Subcutaneous preadipocyte (primary cell): ENCODE results near the gene AKAP12.

GRCh38 chr6:149863037-149863586, 1.0 kb downstream of the LRP11 start:
- CAGE, long polyA plus RNA, result no peak

DNA sequence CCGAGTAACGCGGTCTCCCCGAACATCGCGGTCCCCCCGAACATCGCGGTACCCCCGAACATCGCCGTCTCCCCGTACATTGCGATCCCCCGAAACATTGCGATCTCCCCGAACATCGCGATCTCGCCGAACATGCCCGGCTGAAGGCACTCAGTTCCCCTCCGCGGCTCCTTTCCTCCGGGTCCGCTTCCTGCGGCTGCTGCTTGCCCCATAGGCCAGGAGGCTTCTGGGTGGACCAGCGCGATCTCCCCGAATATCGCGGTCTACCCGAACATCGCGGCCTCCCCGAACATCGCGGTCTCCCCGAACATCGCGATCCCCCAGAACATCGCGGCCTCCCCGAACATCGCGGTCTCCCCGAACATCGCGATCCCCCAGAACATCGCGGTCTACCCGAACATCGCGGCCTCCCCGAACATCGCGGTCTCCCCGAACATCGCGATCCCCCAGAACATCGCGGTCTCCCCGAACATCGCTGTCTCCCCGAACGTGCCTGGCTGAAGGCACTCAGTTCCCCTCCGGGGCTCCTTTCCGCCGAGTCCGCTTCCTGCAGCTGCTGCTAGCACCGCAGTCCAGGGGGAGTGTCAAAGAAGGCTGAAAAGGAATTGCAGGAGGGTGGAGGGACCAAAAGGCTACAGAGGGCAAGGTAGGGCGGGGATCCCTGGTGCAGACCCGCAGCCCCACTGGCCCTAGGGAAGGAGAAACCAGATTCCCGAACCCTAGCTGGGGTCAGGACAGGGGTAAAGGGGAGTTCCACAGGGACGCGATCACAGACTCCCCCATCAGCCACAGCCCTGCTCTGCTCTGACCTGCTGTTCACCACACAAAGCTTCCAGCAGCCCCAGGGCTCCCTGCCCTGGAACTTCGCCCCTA, 1.3 kb downstream of the ULBP1 start:
- CAGE, long polyA plus RNA, result no peak

GRCh38 chr6:150252801-150253307, 110.0 kb downstream of the PPP1R14C start:
- CAGE, long polyA plus RNA, result no peak

DNA sequence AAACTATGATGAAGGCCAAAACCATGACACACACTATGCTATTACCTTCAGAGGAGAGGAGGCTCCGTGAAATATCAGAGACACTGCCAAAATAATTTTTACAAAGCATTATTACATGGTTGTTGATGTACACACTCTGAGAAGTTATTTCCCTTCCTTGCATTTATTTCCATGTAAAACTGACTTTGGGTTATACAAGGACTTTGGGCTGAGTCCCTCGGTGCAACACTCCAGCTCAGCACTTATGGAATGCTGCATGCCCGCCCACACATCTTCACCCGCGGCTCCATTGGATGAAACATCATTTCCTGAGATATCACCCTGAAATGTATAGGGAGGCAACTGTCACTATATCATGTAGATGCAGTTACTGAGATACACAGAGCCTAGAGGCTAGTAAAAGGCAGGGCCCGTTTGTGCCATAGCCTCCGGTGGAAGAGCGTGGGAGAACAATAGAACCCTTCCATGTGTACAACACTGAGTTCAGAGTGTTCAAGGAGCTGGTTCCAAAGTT, 101.2 kb upstream of the IYD start:
- CAGE, long polyA plus RNA, result no peak

DNA sequence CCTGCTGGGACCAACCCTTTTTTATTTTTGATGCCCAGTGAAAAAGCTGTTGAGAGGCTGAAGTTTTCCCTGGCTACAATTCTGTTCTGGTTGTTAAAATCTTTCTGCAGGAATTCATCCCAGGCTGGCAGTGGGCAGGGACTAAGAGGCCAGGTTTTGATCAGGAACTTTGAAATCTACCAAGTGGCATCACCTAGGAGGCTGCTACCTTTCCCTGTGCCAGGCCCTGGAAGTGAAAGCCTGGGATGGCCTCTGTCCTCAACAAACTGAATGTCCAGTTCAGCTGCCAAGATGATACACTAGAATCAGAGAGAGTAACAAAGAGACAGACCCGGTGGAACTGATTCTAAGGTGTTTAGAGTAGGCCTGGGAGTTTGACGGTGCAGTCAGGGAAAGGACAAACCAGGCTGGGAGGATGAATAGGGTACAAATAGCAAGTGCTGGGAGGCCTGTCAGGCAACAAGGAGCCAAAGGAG, 621 bp downstream of the IYD start:
- CAGE, long polyA plus RNA, result no peak

- CAGE, long polyA plus RNA, result no peak
These were observed 4.3 kb downstream of the IYD start for GRCh38 chr6:150372859-150373688.

DNA sequence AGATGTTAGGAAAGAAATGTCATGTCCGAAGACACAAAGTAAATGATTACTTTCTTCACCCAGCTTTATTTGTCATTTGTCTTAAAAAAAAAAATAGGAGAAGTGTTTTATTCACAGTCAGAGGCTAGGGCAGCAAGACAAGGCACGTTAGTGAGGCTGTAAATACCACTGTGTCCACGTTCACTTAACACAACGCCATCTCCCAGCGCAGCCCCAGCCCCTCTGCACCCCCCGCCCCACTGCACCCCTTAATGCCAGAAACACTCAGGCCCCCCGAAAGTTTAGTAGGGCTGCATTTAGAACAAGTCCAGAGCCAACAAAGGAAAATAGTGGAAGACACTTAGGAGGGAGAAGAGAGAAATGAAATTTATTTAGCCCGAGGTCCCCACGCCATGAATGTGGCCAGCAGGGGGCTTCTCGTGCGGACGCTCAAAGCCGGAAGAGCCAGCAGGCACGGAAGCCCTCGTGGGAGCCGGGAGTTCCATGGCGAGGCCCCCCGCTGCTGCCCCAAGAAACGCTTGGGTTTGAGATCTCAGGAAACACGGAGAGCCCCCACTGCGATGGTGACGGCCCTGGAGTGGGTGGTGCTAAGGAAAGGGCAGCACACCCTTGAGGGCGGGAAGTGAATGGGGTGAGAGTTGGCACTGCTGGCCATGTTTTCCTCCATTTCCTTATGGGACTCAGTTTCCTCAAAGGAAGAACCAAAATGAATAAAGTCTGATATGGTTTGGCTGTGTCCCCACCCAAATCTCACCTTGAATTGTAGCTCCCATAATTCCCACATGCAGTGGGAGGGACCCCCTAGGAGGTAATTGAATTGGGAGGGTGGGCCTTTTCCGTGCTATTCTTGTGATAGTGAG, 50.2 kb downstream of the IYD start:
- CAGE, long polyA plus RNA, result no peak

DNA sequence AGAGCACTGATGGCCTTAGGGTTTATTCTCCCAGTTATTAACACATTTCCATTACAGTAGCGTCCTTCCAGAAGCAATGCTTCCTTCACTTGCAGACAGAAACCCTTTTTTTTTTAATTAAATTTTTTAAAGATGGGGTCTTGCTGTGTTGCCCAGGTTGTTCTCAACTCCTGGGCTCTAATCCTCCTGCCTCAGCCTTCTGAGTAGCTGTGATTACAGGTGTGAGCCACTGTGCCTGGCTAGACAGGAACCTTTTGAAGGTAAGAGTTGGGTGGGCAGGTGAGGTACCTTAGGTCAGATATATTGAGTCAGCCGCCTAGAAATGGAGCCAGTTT, 79.6 kb downstream of the IYD start:
- CAGE, long polyA plus RNA, result no peak

- CAGE, long polyA plus RNA, result no peak
These were observed 88.5 kb downstream of the IYD start for GRCh38 chr6:150457166-150457910.

- CAGE, long polyA plus RNA, result no peak
These were observed 86.2 kb downstream of the PLEKHG1 start for GRCh38 chr6:150685849-150686420.

DNA sequence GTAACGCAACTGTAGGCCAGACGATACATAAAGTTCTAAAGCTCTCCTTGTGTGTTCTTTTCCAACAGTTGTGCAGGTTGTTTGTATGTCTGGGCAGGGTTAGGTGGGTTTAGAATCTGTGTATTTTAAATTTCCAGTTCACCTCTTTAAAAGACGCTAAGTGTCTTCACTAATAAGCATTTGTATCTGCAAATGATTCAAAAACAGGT, 98.9 kb downstream of the PLEKHG1 start:
- CAGE, long polyA plus RNA, result no peak

- CAGE, long polyA plus RNA, result no peak
These were observed 13.1 kb downstream of the MTHFD1L start for GRCh38 chr6:150878400-150879211.

DNA sequence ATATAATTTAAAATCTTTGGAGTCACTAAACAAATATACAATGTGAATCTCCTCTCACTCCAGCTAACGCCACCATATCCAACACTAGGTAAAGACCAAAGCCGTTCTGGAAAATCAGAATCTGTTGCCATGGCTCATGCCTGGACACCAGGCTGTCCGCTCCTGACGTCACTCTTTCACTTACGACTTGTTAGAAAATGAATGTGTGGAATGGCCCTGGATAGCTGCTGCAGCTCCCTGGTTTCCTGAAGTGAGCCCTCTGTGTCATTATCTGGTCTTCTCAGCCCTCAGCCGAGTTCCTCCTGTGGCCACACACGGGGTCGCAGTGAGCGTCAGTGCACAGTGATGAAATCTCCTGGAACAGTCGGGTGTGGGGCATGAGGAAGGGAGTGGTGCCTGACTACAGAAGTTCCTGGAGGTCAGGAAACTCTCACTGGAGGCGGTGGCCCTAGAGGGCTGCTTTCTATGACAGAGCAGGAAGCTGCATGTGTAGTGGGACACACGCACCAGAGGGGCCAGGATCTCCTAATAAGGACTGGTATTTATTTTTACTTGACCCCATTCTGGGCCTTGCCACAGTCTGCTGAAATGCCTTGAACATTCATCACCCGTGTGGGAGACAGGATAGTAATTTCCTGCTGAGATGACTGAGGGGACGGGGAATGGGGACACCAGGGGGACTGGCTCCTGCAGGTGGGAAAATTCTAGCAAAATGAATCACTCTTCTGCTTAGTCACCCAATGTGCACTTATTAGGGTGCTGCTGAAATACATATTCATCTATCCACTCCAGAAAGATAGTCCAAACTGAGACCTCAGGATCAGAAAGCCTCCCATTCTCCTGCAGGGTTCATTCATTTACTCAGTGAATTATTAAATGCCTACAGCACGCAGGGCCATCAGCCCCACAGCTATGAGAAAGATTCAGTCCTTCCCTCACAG, 175.5 kb downstream of the MTHFD1L start:
- CAGE, long polyA plus RNA, result no peak

DNA sequence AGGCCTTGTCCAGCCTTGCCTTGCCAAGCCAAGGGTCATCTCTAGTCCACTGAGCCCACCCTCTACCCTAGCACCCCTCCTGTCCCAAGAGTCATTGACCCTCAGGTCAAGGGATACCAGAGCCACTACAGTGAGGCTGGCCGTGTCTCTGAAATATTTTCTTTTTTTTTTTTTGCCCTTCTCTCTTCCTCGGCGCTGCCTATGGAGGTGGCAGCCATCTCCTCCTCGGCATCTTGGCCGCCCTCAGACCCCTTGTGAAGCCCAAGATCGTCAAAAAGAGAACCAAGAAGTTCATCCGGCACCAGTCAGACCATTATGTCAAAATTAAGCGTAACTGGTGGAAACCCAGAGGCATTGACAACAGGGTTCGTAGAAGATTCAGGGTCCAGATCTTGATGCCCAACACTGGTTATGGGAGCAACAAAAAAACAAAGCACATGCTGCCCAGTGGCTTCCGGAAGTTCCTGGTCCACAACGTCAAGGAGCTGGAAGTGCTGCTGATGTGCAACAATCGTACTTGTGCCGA, 140.4 kb upstream of the AKAP12 start:
- CAGE, long polyA plus RNA, result no peak

- CAGE, long polyA plus RNA, result no peak
These were observed 121.4 kb upstream of the AKAP12 start for GRCh38 chr6:151118411-151118757.

- CAGE, long polyA plus RNA, result no peak
These were observed at the start of gene AKAP12 for GRCh38 chr6:151239460-151240581. AKAP12 (plus strand) TSS chr6:151239967.

DNA sequence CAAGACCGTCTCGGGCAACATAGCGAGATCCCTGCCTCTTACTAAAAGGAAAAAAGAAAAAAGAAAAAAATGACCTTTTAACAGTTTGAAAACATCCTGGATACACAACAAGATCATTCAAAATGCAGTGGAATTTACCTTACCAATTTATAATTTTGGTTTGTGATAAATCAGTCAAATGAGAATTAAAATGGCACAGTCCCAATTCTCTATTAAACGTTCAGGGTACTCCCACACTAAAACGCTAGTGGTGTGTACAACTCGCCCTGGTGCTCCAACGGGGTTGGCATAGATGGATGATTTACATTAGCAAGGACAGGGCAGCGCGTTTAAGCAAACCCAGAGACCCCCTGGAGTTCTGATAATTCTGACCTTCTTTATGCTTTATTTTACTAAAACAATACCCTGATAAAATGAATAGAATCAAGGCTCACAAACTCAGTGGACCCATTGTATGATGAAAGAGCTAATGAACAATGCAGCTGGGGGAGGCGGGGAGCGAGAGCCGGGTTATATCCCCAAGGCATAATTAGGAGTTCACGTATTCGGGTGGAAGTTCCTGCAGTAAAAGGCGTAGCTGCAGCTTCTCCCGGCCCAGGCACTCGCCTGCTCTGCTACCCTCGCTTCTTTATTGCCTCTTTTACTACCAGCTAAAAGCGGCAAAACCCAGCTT, 2.0 kb downstream of the ZBTB2 start:
- CAGE, long polyA plus RNA, result no peak

GRCh38 chr6:151416728-151417653, 25.6 kb upstream of the ZBTB2 start:
- CAGE, long polyA plus RNA, result no peak

DNA sequence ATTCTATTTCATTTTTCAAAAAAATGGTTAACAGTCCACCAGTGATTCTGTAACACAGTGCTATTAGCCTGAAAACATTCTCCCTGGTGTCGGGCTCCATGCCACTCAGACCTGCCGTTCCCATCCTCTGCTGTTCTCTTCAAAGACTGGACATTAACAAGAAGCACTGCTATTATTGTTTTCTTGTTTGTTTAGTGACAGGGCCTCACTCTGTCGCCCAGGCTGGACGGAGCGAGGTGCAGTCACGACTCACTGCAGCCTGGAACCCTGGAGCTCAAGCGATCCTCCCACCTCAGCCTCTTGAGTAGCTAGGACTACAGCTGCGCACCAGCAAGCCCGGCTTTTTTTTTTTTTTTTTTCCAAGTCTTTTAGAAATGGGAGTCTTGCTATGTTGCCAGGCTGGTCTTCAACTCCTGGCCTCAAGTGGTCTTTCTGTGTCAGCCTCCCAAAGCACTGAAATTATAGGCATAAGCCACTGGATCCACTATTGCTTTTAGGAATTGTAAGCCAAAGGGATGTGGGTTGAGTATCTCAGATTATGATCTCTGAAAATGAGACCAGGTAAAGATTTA, 9.5 kb downstream of the RMND1 start:
- CAGE, long polyA plus RNA, result no peak

DNA sequence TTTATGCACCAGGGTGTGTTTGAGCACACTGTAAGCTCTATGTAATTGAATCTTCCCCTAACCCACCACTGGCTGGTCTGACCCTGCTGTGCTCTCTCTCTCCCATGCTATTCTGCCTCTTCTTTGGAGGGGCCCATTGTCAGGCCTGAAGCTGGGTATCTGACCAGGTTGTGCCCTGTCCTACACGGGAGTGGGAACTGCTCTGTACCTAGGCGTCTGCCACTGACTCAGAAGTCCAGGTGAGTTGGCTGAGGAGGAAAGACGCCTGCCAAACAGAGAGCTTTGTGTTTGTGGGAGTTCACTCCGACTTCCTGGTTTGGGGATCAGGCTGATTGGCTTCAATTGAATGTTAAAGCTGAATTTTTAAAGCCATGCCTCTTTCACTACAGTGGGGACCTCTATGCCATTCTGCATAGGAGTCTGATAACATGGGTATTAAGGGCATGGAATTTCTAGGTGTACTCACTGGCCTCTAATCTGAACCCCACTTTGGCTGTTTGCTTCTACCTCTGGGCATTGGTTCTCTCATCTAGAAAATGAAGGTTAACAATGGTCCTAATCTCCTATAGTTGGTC, 136.0 kb downstream of the CCDC170 start:
- CAGE, long polyA plus RNA, result no peak